Esophagus muscularis mucosa (tissue), 4 donors: ENCODE measurements around a stretch of chr10.

GRCh38 chr10:35643052-35643646, 1.1 kb upstream of the FZD8 start:
- PRO-cap: bidirectional peak, plus-strand start at chr10:35643403, minus-strand start at chr10:35643211
- RAMPAGE, long total RNA, 4 experiments: no peak in any of the 4 experiments

DNA sequence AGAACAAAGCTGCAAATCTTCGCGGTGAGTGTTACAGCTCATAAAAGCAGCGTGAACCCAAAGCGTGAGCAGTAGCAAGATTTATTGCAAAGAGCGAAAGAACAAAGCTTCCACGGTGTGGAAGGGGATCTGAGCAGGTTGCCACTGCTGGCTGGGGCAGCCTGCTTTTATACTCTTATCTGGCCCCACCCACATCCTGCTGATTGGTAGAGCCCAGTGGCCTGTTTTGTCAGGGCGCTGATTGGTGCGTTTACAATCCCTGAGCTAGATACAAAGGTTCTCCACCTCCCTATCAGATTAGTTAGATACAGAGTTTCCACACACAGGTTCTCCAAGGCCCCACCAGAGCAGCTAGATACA, 391.5 kb upstream of the ANKRD30A start:
- PRO-cap: no peak
- RAMPAGE, long total RNA, 4 experiments: no peak in any of the 4 experiments

DNA sequence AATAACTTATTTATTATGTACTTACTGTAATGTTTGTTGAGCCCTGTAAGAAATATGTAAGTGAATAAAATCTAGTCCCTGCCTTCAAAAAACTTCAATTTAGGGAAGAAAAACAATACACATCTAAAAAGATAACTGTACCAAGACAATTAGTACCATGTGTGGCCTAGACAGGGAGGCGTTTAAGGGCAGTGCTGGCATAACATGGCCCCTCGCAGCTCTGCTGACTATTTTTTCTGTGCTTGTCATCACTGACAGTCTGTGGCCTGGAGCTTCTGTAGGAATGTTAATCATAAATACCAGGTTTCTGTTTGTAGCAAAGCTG, 277.0 kb downstream of the ANKRD30A start:
- PRO-cap: no peak
- RAMPAGE, long total RNA, 4 experiments: no peak in any of the 4 experiments

GRCh38 chr10:37857877-37858453, 555 bp upstream of the ZNF248 start:
- PRO-cap: bidirectional peak, plus-strand start at chr10:37858148, minus-strand start at chr10:37858039
- RAMPAGE, long total RNA, 4 experiments: start-site peak on the minus strand in 4 of 4 experiments, at chr10:37858031-37858091 at its widest, 20 to 248 reads per replicate

- PRO-cap: no peak
- RAMPAGE, long total RNA, 4 experiments: no peak in any of the 4 experiments
Measured at GRCh38 chr10:38038351-38038699, 27.9 kb downstream of the ZNF33A start.

DNA sequence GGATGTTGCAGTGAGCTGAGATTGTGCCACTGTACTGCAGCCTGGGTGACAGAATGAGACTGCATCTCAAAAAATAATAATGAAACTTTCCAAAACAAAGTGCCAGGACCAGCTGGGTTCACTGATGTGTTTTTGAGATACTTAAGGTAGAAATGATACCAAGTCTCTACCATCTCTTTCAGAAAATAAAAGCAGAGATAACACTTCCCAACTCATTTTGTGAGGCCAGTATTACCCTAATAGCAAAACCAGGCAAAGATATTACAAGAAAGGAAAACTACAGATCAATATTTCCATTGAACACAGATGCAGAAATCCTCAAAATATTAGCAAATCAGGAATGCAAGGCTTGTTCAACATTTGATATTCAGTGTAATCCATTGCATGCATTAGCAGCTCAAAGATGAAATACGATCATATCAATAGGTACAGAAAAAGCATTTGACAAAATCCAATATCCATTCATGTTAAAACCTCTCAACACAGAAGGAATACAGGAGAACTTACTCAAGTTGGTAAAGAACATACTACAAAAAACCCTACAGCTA, 35.4 kb upstream of the ZNF37A start:
- PRO-cap: no peak
- RAMPAGE, long total RNA, 4 experiments: no peak in any of the 4 experiments

- PRO-cap: no peak
- RAMPAGE, long total RNA, 4 experiments: no peak in any of the 4 experiments
Measured at GRCh38 chr10:42475019-42475436, 163.3 kb downstream of the ZNF33B start.

DNA sequence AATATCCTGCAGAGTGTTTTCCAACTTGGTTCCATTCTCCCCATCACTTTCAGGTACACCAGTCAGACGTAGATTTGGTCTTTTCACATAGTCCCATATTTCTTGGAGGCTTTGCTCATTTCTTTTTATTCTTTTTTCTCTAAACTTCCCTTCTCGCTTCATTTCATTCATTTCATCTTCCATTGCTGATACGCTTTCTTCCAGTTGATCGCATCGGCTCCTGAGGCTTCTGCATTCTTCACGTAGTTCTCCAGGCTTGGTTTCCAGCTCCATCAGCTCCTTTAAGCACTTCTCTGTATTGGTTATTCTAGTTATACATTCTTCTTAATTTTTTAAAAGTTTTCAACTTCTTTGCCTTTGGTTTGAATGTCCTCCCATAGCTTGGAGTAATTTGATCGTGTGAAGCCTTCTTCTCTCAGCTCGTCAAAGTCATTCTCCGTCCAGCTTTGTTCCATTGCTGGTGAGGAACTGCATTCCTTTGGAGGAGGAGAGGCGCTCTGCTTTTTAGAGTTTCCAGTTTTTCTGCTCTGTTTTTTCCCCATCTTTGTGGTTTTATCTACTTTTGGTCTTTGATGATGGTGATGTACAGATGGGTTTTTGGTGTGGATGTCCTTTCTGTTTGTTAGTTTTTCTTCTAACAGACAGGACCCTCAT, 107.5 kb downstream of the ZNF33B start:
- PRO-cap: no peak
- RAMPAGE, long total RNA, 4 experiments: no peak in any of the 4 experiments

- PRO-cap: no peak
- RAMPAGE, long total RNA, 4 experiments: no peak in any of the 4 experiments
Measured at GRCh38 chr10:42727838-42728101, 54.8 kb upstream of the BMS1 start.

- PRO-cap: bidirectional peak, plus-strand start at chr10:42754809, minus-strand start at chr10:42754624
- RAMPAGE, long total RNA, 4 experiments: no peak in any of the 4 experiments
Measured at GRCh38 chr10:42754030-42755019, 28.3 kb upstream of the BMS1 start.

- PRO-cap: no peak
- RAMPAGE, long total RNA, 4 experiments: no peak in any of the 4 experiments
Measured at GRCh38 chr10:42933338-42933719, 143.5 kb upstream of the RET start.

DNA sequence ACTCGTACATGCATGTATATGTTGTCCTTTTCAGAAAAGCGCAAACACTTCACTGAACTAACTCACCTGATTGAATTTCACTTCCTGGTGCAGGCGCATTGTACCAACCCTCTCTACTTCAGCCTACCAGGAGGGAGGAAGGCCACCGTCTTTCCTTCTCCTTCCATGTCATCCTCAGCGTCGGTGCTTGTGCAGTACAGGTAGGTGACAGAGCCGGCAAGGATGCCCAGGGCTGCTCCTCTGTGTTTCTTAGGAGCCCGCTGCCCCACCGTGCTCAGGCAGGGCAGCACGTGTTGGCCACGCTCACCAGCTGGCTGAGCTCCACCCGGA, 51.0 kb upstream of the RET start:
- PRO-cap: no peak
- RAMPAGE, long total RNA, 4 experiments: no peak in any of the 4 experiments

GRCh38 chr10:43105180-43105864, 28.5 kb downstream of the RET start:
- PRO-cap: no peak
- RAMPAGE, long total RNA, 4 experiments: no peak in any of the 4 experiments

GRCh38 chr10:43202326-43203417, 64.2 kb downstream of the RASGEF1A start:
- PRO-cap: no peak
- RAMPAGE, long total RNA, 4 experiments: no peak in any of the 4 experiments

DNA sequence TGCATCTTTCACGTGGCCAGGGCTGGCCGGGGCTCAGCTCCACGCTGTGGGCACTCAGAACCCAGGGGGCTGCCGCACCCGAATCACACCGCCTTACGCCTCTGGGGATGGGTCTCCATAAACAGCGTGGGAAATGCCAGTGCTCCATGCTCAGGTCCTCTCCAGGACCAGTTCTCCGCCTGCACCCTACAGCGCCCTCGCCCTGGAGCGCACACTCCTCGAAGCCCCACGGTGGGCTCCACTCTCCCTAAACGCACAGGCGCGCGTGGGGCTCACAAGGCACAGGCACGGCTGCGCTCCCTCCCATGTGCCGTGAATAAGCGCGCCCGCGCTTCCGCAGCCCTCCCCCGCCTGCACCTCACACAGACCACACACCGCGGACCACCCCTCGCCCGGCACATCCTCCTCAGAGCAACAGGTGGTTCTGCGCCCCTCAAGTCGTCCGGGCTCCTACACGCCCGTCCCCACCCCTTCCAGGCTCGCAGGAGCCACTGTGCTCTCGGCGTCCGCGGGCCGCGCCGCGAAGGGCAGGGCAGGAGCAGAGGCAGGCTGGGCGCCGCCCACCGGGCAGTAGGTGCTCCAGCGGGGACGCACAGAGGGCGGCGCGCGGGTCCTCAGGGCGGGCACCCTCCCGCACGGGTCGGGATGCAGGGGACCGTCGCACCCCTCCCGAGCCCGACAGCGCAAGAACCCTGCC, 37.8 kb downstream of the RASGEF1A start:
- PRO-cap: no peak
- RAMPAGE, long total RNA, 4 experiments: no peak in any of the 4 experiments

DNA sequence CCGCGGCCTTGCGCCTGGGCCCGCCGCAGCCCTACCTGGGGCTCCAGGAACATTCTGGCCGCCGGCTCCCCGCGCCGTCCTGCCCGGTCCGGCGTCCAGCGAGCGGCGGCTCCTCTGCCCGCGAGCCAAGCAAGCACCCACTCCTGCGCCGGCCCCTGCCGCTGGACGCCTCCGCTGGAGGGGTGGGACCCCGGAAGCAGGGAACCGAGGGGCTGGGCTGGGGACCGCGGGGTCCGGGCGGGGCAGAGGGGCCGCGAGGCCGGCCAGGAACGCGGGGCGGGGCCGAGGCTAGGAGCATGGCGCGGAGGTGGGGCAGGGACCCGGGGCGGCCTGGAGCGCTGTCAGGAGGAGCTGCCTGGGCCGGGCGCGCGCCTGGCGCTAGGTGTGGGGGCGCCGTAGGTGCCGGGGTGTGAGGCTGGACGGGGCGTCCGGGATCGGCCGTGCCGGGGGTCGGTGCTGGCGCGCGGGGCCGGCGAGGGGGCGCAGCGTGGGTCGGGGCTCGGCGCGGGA, 37.2 kb downstream of the RASGEF1A start:
- PRO-cap: no peak
- RAMPAGE, long total RNA, 4 experiments: no peak in any of the 4 experiments

DNA sequence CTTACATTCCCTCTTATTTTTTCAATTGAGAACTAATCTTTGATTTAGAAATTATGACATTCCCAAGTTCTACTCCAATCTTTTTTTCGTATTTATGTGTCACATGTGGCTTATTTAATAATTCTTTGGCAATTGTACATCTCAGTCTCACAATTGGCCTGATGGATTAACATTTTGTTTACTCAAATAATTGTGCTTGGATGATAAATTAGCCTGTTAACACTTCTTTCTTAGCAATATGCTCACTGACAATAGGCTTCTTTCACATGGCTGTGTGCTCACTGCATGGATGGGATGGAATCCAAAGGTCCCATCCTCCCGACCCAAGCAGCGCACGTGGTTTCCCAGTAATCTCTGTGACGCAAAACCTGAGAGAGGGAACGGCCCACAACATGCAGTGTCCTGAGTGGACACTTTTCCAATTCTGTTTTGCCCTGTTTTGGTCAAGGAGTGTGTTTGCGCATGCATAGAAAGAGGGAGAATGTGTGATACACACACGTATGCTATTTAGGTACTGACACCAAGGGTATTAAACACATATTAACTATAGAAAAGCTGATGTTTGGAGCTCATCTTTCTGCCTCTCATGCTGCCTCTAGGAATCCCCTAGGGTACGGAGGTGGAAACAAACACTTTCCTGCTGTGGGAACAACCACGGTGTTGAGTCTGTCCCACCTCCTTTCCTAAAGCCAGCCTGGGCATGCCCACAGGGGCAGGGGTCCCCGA, 42.1 kb upstream of the RASGEF1A start:
- PRO-cap: no peak
- RAMPAGE, long total RNA, 4 experiments: no peak in any of the 4 experiments

DNA sequence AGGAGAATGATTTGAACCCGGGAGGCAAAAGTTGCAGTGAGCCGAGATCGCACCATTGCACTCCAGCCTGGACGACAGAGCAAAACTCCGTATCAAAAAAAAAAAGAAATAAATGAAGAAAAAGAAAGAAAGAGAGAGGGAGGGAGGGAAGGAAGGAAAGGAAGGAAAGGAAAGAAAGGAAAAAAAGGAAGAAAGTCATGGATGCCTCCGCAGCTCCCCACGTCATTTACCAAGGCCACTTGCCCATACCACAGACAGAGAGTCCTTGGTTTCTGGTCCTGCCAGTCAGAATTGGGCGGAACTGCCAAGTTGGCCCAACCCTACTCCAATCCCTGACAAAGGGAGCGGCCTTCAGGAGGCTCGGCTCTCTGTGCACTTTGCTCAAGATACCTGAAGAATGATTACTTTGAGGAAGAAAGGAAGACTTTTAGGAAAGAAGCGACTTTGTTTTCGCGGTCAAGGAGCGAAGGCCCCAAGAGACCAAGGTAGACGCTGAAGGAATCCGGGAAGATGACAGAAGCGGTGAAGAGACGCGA, 49.2 kb upstream of the FXYD4 start:
- PRO-cap: no peak
- RAMPAGE, long total RNA, 4 experiments: no peak in any of the 4 experiments

- PRO-cap: no peak
- RAMPAGE, long total RNA, 4 experiments: no peak in any of the 4 experiments
Measured at GRCh38 chr10:43377181-43377713, 5.8 kb downstream of the FXYD4 start.

DNA sequence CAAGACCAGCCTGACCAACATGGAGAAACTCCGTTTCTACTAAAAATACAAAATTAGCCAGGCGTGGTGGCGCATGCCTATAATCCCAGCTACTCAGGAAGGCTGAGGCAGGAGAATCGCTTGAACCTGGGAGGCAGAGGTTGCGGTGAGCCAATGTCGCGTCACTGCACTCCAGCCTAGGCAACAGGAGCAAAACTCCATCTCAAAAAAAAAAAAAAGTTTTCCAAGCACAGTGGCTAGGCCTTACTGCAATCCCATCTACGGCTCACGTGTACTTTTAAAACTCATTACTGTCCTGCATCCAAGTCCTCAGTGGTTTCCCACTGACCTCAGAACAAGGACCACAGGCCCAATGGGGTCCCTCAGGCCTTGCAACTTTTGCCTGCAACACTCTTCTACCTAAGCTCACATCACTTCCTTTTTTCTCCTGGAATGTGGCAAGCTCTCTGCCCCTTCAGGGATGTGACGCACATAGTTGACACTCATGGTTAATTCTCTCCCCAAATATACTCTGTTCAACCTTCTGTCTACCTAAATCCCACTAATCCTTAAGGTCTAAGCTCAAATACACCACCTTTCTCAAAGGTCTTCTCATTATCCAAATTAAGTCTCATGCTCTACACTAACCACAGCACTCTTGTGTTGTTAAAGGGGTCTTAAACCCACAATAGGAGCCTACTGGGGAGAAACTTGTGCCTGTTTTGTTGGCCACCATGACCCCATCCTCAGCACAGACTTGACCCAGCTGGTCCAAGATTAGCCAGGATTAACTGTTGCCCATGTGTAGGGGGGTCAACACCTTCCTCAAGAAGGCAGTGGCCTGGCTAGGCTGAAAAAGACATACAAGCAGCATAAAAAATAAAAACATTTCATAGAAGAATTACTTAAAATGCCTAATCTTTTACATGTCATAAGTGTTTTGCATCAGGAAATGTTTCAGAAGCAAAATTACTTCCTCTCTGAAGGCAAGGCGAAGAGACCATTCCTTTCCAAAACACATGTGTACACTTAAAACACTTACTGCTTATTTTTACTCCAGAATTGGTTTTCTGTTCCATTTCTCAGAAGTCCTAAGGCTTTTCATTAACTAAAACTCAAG, 15.2 kb downstream of the HNRNPF start:
- PRO-cap: no peak
- RAMPAGE, long total RNA, 4 experiments: no peak in any of the 4 experiments